SEM (cell line): ENCODE measurements around a stretch of chr14.

GRCh38 chr14:69643297-69644099, 32.1 kb downstream of the SUSD6 start:
- PRO-cap = no peak

GRCh38 chr14:69653831-69654621, 42.6 kb downstream of the SUSD6 start:
- PRO-cap = no peak

DNA sequence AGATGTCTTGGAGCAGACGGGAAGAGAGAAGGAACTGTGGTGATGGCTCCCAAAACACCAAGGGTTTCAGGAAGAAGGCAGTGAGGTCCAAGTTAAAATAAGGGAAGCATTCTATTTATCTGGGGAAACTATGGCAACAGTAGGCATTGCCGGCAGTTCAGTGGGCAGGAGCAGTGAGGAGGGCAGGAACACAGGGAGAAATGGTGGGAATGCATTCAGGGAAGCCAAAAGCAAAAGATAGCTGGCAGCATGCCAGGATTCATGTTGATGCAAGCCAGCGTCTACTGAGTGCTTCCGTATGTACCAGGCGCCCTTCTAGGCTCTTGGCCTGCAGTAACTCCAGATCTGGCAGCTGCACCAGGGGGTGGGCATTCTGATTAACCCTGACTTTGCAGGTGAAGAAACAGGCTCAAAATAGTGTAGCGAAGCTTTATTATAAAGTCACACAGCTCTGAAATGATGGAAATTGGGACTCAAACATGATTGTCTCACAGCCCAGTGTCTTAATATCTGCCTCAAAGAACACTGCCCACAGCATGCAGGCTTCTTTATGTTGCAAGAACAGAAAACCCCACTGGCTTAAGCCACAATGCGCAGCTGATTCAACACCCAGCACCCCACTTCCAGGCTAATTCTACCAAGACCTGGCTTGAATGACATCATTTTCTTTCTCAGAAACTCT, 50.7 kb upstream of the SRSF5 start:
- PRO-cap = no peak

- PRO-cap = no peak
Measured at GRCh38 chr14:69772435-69772728, 5.4 kb downstream of the SRSF5 start.

- PRO-cap = no peak
Measured at GRCh38 chr14:69997620-69998472, 118.6 kb downstream of the SMOC1 start.

DNA sequence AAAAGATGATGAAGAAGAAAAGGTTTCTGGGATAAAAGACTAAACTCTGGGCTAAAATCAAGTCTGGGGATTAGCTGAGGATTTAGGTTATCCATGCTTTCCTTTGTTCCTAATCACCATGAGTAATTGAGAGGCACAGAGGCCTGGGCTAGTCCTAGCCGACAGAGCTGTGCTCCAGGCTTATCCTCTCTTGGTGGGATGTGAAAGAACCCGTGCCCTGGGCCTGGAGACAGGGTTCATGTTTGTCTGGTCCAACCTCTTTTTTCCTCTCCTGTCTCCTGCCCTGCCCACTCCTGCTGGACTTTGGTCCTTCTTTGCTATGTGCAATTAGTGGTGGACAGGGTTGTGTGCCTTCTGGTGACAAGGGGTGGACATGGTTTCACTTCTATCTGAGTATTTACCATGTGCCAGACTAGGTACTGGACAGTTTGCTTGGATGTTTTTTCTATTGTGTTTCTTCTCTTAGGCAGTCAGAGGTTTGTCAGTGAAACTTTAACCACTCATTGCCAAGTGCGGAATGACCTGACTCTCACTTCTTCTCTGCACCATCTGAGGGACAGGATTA, 126.1 kb downstream of the SMOC1 start:
- PRO-cap = no peak

DNA sequence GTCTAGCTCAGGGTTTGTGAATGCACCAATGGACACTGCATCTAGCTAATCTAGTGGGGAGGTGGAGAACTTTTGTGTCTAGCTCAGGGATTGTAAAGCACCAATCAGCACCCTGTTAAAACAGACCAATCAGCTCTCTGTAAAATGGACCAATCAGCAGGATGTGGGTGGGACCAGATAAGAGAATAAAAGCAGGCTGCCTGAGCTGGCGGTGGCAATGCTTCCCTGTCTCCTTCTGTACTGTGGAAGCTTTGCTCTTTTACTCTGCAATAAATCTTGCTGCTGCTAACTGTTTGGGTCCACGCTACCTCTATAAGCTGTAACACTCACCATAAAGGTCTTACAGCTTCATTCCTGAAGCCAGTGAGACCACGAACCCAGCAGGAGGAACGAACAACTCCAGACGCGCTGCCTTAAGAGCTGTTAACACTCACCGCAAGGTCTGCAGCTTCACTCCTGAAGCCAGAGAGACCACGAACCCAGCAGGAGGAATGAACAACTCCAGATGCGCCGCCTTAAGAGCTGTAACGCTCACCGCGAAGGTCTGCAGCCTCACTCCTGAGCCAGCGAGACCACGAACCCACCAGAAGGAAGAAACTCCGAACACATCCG, 66.8 kb upstream of the SLC8A3 start:
- PRO-cap = bidirectional peak, plus-strand start at position 217 of the sequence, minus-strand start at position 47 of the sequence

- PRO-cap = no peak
Measured at GRCh38 chr14:70537080-70538064, 2.6 kb upstream of the ADAM20 start.

- PRO-cap = no peak
Measured at GRCh38 chr14:70662849-70663216, 21.1 kb downstream of the TTC9 start.

DNA sequence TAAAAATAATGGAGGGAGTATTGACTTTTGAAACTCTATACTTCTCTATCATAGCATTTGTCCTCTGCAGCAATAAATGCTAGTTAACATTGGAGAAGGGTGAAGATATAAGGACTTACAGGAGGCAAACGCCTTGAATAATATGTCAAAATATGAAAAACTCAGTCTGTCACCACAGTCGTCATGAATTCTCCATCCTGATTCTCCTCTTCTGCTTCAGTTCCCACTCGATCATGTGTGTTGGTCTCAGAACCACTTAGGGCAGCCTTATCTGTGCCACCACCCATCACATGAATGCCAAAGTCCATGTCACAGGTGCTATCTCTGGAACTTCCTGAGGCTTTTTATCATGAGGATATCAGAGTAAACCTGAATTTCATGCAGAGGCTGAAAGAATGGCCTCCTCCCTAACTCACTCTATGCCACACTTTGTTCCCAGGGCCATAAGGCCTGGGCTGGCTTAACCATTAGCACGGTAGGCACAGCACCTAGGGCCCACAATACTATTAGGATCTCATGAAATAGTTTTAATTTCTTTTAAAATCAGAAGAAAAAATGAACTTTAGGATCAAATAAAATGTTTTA, 28.7 kb upstream of the MAP3K9 start:
- PRO-cap = no peak

DNA sequence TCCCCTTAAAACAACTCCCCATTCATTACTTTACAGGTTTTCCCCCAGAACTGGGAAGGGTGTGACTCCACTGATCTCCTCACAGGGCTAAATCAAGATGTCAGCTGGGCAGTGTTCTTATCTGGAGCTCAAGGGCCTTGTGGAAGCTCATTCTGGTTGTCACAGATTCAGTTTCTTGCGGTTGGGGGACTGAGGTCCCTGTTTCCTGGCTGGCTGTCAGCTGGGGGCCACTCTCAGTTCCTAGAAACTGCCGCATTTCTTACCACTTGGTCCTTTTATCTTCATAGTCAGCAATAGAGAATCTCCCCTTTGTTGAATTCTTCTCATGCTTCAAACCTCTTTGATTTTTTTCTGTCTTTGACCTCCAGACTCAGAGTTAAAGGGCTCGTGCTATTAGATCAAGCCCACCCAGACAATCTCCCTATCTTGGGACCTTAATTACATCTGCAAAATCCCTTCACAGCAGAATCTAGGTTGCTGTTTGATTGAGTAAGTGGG, 20.5 kb upstream of the PCNX1 start:
- PRO-cap = no peak

- PRO-cap = no peak
Measured at GRCh38 chr14:70973011-70973881, 66.0 kb downstream of the PCNX1 start.

GRCh38 chr14:70988245-70988831, 81.1 kb downstream of the PCNX1 start:
- PRO-cap = no peak

DNA sequence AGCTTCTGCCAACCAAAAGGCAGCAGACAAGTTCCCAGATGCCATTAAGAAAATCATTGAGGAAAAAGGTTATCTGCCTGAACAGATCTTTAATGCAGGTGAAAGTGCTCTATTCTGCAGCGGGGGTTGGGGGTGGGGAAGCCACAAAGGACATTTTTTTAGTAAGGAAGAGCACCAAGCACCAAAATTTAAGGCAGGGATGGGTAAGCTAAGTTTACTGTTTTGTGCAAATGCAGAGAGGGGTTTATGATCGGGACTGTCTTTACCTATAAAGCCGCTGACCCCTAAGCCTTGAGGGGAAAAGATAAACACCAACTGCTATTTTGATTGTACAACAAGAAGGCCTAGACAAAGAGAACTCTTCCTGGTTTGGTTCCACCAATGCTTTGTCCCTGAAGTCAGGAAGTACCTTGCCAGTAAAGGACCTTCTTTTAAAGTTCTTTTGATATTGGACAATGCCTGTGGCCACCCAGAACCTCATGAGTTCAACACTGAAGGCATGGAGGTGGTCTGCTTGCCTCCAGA, 185.3 kb downstream of the PCNX1 start:
- PRO-cap = no peak

- PRO-cap = no peak
Measured at GRCh38 chr14:71116491-71117392, 203.5 kb upstream of the SIPA1L1 start.

- PRO-cap = no peak
Measured at GRCh38 chr14:71346129-71346809, 26.0 kb downstream of the SIPA1L1 start.

GRCh38 chr14:71418800-71419302, 98.6 kb downstream of the SIPA1L1 start:
- PRO-cap = no peak

- PRO-cap = no peak
Measured at GRCh38 chr14:71848233-71848773, 83.9 kb upstream of the RGS6 start.

DNA sequence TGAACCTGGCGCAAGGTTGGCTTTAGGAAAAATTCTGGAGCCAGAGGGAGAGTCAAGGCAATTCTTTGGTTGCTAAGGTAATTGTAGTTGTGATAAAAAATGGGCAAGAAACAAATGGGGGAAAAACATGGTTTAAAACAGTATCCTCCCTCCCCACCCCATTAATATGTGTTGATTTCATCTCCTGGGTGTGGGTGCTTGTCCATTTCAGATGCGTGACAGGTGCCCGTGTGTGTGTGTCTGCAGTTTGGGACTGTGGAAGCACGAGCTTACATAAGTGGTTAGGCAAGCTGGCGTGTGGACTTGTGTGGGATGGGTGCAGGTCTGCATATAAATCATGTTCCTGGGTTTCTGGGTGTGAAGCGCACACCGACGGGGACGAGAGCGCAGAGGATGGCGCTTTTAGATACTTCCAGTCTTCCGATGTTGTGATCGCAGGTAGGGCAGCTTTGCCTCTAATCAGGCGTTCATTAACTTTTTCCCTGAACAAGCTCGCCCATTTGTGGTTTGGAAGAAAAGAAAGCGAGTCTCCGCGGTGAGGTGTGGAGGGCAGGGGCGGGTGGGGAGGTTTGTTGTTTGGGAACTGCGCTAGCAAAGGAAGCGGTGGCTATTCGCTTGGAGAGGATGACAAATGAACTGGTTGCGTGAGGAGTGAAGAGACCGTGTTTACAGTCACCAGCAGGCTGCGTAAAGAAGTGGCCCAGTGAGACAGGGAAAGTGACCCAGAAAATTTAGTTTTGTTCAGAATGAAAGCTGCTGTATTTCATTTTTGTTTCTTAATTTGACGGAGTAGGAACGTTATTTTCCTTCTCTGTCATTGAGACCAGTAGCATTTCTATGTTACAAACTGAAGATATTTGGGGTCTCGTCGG, 872 bp downstream of the RGS6 start:
- PRO-cap = no peak

DNA sequence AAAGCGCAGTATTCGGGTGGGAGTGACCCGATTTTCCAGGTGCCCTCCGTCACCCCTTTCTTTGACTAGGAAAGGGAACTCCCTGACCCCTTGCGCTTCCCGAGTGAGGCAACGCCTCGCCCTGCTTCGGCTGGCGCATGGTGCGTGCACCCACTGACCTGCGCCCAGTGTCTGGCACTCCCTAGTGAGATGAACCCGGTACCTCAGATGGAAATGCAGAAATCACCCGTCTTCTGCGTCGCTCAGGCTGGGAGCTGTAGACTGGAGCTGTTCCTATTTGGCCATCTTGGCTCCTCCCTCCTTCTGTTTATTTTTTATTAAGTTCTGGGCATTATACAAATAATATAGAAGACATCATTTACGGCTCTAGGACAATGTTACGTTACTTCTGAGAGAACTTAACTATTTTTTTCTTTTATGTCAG, 49.8 kb downstream of the RGS6 start:
- PRO-cap = no peak